Transverse colon (tissue), 4 donors: ENCODE results near the gene OPCML.

- PRO-cap = no peak
- RAMPAGE, long total RNA, 4 experiments = start-site peak on the plus strand in 2 of 4 experiments, at chr11:130110546-130110658 at its widest, 64 to 417 reads per replicate
Measured at GRCh38 chr11:130110396-130110847, 40.7 kb downstream of the APLP2 start.

DNA sequence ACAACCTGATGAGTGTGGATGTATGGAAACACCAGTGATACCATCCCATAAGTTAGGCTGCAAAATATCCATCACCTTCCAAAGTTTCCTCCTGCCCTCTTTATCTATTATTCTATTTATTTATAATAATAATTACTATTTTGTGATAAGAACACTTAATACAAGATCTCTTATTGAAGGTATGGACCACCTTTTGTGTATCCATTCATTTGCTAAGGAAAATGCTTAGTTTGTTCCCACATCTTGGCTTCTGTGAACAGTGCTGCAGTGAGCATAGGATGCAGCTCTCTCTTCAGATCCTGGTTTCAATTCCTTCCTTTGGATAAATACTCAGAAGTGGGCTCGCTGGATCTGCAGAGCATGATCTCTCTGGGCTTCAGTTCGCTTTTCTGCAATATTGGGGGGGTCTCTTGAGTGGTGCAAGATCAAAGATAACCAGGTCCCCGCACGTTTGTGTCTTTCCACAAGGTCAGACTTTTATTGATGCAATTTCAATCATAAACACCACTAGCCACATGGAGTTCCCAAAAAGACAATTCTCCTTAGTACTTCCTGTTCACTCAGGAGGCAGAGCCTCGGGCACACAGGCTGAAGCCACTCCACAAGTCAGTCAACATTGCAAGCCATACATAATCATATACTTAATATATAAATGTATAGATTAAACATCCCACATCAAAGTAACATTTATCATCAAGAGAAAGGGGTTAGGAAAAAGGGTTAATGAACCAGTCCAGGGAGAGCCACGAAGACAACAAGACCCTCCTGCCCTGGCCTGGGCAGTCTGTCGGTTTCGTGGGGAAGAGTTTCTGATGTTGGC lies 11.8 kb downstream of the ST14 start:
- PRO-cap = unidirectional peak, plus-strand start at position 555 of the sequence
- RAMPAGE, long total RNA, 4 experiments = start-site peak on the plus strand in 1 of 4 experiments, centred at position 266 of the sequence, 5 reads per replicate

- PRO-cap = bidirectional peak, plus-strand start at chr11:130315084, minus-strand start at chr11:130314883
- RAMPAGE, long total RNA, 4 experiments = no peak in any of the 4 experiments
Measured at GRCh38 chr11:130314974-130315143, 142 bp upstream of the ZBTB44 start.

DNA sequence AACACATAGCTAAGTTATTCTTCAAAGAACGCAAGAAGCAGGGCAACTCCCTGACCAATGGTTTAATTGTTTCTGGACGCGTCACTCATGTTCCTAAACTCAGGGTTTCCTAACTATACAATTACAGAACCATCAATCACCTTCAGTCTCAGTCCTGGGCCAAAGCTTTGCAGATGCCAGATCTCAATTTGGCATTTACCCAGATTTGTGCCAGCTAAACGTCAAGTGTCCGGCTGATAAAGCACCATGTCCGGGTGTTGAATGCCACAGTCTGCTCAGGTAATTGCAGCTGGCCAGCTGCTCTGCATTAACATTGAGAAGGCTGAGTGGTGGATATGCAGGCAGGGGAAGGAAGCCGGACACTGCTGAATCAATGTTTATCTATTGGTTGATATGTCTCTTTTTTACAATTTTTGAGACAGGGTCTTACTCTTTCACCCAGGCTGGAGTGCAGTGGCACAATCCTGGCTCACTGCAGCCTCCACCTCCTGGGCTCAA lies 38.0 kb downstream of the ADAMTS8 start:
- PRO-cap = no peak
- RAMPAGE, long total RNA, 4 experiments = no peak in any of the 4 experiments

- PRO-cap = no peak
- RAMPAGE, long total RNA, 4 experiments = no peak in any of the 4 experiments
Measured at GRCh38 chr11:130583628-130583924, 135.1 kb downstream of the ADAMTS15 start.

GRCh38 chr11:130672281-130672866 lies 223.9 kb downstream of the ADAMTS15 start:
- PRO-cap = no peak
- RAMPAGE, long total RNA, 4 experiments = no peak in any of the 4 experiments

DNA sequence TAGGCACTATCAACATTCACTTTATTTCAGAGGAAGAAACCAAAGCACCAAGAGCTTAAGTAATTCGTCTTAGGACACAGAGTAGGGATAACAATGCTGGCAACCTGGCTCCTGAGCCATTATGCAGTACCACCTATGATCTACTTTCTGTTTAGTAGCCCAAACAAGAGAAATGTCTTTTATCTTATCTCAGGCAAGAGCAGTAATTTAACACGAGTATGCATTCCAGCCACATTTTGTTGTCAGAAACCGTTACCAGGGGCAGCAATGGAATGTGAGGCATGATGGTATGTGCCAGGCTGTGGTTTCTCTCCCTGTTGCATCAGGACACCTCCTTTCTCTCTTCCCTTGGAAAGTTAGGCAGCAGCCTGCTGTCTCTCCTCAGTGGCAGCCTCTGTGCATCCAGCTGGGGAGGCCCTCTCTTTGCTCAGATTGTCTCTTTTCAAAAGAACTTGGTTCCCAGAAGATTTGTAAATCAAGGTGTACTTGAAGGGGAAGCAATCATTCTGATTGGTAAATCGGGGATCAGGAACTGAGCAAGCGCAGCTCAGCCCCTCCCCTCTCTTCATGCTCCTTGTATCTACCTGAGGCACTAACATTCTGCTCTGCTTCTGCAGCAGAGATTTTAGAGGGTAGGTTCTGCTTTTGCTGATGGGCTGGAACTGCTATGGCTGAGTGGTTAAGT lies 229.1 kb downstream of the ADAMTS15 start:
- PRO-cap = no peak
- RAMPAGE, long total RNA, 4 experiments = no peak in any of the 4 experiments

GRCh38 chr11:132126242-132126742 lies 755.9 kb downstream of the NTM start:
- PRO-cap = unidirectional peak, plus-strand start at chr11:132126625
- RAMPAGE, long total RNA, 4 experiments = no peak in any of the 4 experiments

- PRO-cap = no peak
- RAMPAGE, long total RNA, 4 experiments = no peak in any of the 4 experiments
Measured at GRCh38 chr11:133532061-133532830, at the start of gene OPCML. OPCML (minus strand) TSS chr11:133532501.

DNA sequence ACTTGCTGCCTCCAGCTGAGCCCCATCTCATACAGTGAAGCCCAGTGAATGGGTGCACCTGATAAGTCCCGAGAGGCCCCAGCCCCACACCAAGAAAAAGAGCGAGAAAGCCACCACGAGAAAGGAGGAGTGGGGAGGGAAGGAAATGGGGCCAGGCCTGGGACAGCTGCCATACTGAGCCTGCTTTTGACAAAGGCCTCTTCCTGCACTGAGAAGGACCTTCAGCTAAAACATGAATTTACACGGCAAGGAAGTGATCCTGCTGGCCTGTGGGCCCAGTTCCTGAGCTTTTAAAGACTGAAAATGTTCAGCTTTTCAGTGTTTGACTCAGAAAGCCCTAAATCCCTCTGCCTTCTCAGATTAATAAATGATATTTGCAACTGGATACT lies 35.0 kb downstream of the SPATA19 start:
- PRO-cap = no peak
- RAMPAGE, long total RNA, 4 experiments = no peak in any of the 4 experiments

DNA sequence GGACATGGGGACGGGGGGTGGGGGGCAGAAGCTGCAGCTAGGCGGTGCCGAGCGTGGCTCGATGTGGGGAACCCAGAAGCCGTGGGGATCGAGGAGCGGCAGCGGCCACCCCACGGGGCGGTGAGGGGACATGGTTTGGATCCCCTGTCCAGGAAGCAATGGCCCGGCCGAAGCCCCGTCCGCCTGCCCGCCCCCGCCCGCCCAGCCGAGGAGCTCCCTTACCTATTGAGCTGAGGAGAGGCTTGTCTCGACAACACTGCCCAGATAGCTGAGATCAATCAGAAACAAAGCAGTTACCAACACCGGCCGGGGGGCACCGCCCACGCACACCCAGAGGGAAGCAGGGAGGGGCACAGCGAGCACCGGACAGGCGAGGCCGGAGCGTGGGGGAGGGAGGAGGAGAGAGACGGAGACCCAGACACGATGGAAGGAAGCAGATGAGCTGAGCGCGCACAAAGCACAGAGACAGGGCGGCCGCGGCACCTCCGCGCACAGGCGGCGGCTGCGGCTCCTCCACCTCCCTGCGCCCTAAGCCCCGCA lies 38.7 kb downstream of the IGSF9B start:
- PRO-cap = no peak
- RAMPAGE, long total RNA, 4 experiments = no peak in any of the 4 experiments

GRCh38 chr11:133928512-133928969 lies 28.2 kb downstream of the IGSF9B start:
- PRO-cap = no peak
- RAMPAGE, long total RNA, 4 experiments = no peak in any of the 4 experiments

DNA sequence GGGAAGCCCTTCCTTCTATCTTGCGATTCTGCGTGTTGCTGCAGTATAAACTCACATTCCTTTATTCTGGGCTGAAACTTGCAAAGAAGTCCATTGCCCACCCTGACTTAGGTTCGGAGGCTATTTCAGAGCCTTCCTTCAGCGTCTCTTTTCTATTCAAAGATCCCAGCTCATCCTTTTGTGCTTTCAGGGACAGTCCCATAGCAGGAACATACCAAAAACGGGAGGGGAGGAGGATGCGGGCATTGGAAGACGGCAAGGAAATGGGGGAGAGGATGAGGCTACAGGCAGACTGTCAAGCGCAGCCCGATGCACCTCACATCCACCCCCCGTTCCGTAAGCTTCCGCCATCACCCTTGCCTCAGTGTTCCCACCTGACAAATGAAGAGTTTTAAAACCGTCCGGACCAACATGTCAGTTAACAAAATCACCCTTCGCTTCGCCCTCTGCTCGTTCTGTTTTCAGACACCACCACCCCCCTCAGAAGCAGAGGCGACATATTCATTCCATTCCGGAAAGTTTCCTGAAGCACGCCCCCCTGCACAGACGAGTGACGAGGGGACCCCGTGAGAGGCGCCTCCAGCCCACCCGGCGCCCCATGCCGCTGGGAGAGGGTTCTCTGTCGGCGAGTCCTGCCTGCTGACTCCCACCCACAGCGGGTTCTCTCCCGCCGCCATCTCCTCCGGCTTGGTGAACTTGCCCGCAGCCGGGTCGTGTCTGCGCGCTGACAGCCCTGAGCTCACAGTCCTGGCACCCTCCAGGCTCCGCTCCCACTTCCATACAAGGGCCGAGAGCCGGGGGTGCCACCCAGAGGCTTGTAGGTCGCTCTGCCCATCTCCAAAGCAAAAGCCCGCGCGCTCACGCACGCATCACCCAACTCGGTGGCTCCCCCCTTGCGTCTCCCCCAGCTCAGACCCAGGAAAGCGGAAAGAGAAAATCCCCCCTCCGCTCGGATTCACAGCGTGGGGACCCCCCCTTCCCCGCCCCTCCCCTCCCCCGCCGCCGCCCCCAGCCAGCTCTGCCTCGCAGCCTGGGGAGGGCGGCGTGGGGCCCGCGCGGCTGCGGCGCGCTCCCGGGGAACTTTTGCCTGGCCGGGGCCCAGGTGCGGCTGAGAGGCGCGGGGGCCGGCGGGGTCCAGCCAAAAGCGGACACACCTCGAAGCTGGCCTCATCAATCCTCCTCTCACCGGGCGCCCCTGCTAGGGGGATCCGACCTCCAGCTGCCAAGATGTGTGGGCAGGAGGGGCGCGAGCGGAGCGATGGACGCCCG lies 1.4 kb downstream of the IGSF9B start:
- PRO-cap = unidirectional peak, minus-strand start at position 674 of the sequence
- RAMPAGE, long total RNA, 4 experiments = no peak in any of the 4 experiments

DNA sequence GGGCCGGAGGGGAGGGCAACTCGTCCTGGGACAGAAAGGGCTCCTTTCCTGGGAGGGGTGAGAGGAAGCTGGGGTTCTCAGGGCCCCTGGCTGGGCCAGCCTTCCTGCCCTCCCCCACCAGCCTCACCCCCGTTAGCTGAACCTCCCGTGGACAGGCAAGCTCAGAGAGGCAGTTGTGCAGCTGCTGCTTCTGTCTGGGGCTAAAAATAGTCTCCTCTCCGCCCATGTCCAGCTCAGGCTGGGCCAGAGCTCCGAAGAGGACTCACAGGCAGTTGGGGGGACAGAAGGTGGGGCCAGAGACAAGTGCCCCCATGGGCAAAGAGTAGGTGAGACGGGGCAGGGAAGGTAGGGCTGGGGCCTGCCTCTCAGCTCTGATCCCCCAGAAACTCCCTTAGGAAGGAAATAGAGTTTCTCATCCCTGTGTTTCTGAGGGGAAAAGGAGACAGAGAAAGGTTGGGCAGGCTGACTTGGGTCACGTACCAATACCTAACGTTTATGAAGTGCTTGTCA lies 29.6 kb upstream of the JAM3 start:
- PRO-cap = no peak
- RAMPAGE, long total RNA, 4 experiments = no peak in any of the 4 experiments

- PRO-cap = unidirectional peak, minus-strand start at chr11:134069816
- RAMPAGE, long total RNA, 4 experiments = no peak in any of the 4 experiments
Measured at GRCh38 chr11:134069340-134069861, 529 bp downstream of the JAM3 start.

DNA sequence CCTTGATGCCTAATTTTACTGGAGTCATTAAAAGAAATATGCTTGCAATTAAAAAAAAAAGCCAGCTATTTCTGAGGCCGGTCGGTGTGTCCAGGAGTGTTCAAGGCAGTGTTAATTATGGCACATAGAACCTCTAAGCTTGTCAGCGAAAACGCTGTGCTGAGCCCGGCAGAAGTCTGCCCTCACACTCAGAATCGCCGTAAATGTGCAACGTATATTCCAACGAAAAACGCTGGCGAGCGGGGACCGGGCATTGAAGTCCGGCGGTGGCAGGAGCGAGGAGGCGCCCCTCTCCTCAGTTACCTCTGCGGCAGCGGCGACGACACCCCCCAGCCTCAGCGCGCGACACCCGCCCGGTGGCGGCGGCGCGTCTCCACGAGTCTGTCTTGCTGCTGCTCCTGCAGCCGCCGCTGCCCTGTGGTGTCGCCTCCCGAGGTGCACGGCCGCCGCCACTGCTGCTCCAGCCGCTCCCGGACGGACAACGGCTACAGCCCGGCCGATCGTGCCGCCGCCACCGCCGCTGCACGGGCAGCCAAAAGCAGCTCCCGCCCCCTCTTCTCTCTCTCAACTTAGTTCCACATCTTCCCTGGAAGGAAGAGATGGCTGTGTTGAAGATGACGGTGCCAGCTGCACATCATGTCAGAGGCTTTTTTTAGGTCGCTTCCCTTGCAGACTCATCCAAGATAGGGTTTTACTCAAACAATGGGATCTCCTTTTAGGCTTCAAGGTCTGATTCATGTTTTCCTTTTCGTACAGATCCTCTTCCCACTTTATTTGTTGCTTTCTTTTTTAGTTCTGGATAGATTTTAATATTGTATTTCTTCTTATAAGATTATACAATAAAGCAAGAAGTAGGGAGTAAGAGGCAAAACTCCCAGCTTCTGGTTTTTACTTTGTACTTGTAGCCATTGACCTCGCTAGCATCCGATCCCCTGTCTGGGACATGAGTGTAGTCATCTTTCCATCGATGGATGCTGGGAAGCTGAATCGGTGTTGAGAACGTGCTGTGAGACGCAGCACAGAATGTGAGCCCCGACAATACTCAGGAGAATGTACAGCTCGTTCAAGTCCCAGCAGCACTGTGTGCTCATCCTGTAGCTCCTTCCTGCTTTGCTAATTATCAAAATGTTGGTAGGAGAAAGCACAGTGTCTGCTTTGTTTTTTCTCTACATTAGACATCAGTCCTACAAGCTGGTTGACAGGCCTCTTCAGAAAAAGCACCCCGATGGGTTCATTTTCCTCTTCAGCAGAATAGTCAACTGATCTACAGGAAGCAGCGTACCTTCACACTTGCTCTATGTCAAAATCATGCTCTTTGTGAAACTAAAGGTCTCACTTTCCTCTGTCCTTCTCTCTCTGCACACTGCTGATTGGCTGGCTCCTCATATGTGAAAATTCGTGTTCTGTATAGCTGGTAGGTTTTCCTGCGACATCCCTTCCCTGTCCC lies 56.3 kb downstream of the JAM3 start:
- PRO-cap = bidirectional peak, plus-strand start at position 598 of the sequence, minus-strand start at position 571 of the sequence
- RAMPAGE, long total RNA, 4 experiments = no peak in any of the 4 experiments

GRCh38 chr11:134153700-134154326 lies 70.0 kb downstream of the NCAPD3 start:
- PRO-cap = no peak
- RAMPAGE, long total RNA, 4 experiments = no peak in any of the 4 experiments

DNA sequence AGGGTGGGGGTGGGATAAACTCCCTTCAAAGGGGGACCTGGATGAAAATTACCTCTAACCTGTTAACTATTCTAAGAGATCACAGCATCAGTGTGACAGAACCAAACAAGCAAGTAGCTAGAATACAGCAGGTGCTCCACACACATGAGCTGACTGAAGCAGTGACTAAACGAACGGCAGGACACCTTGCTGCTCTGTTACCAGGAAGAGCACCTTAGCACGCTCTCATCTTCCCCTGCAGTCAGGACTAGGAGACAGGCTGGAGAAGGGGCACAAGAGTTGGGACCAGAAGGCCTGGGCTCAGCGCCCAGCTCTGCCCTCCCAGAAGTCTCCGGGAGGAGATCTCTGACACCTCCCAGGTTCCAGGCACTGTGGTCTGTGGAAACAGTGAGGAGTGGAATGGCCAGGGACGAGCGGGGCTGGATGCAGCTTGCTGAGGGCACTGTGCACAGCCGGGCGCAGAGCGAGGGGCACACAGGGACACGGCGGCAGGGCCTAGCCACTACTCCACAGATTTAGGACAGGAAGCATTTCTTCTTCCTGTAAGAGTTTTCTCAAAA lies 67.8 kb downstream of the NCAPD3 start:
- PRO-cap = no peak
- RAMPAGE, long total RNA, 4 experiments = no peak in any of the 4 experiments

GRCh38 chr11:134228692-134229168 lies 4.3 kb downstream of the VPS26B start:
- PRO-cap = no peak
- RAMPAGE, long total RNA, 4 experiments = no peak in any of the 4 experiments

- PRO-cap = no peak
- RAMPAGE, long total RNA, 4 experiments = no peak in any of the 4 experiments
Measured at GRCh38 chr11:134393358-134393930, 18.6 kb downstream of the B3GAT1 start.